ENCODE measurements around the genes HECTD3, ZSWIM5 and P3R3URF.

- CAGE, long polyA plus RNA = no peak
- RRBS = no CpG with 5 or more reads among the region's 10 CpGs
Measured at GRCh38 chr1:44485653-44486391, 80.8 kb downstream of the RNF220 start.

DNA sequence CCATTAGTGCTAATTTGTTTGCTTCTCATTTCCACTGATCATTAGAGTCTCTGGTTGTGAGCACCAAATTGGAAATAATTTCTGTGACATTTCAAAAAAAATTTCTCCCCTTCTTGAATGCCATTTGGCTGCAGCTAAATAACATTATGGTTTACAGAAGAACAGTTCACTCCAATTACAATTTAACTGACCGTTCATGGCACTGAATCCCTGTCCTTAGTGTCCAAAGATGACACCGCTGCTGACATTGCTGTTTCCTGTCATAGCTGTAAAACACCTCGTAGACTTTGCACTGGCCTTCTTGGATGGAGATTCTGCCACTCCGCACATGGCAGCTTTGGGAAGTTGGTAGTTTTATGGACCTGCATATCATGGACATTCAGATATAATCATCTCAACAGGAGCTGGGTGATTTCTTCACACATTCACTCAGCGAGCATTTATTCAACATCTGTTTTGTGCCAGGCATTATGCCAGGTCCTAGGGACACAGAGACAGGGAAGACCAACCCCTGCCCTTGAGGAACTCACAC is 4.9 kb downstream of the ARMH1 start:
- CAGE, long polyA plus RNA = no peak
- RRBS = no CpG with 5 or more reads among the region's 5 CpGs

DNA sequence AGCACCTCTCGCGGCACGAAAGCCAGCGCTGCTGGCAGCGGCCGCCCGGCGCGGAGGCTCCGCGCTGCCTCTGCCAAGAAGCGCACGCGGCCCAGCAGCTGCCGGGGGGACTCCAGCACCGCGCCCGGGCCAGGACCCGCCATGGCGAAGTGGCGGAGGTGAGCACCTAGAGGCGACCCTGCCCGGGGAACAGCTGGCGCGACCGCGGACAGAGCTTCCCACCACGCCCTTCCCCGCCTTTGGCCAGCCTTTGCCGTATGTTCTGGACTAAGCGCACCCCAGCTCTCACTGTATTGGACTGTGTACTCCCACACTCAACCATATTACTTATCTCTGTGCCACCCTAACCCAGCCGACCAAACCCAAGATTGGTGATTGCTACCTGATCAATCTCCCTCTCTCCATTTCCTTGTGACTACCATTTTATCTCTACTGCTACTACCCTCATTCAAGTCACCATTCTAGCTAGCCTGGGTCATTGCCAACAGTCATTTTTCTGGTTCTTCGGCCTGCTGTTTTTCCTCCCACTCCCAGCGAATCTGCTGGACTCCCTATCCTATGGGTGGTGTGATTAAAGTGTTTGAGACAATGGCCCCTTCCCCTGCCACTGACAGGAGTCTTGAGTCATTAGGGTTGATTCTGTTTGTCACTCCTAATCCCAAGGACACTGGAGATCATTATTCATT is at the start of gene HECTD3:
TSS of gene HECTD3 (minus strand) at position 210 of the 686 bp plus-strand sequence.
- CAGE, long polyA plus RNA = no peak
- RRBS = under 1% methylated on average over 19 of the region's 34 CpGs

DNA sequence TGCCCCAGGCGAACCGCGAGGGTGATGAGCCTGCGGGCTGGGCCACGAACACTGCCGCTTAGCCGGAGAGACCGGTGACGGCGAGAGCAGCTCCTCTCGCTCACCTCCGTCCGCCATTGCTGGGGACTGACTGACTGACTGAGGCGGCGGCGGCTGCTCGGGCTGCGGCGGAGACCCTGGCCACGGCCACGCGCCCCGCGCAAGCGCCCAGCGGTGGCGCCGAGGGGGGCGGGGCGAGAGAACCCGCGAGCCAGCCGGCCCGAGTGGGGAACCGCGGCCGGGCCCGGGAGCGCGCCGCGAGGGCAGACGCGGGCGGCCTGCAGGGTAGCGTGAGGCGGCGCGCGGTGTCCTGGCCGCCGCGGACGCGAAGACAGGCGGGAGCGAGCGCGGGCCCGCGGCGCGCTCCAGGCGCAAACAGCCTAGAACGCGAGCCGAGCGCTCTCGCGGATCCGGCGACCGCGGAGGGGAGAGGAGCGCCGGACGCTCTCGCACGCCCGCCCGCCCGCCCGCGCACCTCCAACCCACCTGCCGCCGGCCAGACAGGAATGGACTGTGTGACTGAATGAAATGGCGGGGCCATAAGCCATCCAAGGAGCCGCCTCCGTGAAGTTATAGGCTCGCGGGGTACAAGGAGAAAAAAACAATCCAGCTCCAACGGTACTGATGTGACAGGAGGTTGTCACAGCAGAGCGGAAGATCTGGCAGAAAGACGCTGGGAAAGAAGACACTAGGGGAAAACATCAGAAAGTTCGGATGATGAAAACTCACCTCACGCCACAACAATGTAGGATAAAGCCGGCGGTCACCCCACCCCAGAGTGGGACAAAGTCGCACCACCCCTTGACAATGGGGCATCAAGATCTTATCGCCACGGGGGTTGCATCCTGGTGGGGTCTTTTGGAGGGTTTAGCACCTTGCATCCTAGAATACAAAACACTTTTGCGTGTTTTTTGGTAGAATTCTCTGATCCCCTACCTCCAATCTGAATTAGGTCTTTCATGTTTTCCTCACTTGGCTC is at the start of gene ZSWIM5:
TSS of gene ZSWIM5 (minus strand) at position 372 of the 1,018 bp plus-strand sequence.
- CAGE, long polyA plus RNA = no peak
- RRBS = under 1% methylated on average over 16 of the region's 102 CpGs

DNA sequence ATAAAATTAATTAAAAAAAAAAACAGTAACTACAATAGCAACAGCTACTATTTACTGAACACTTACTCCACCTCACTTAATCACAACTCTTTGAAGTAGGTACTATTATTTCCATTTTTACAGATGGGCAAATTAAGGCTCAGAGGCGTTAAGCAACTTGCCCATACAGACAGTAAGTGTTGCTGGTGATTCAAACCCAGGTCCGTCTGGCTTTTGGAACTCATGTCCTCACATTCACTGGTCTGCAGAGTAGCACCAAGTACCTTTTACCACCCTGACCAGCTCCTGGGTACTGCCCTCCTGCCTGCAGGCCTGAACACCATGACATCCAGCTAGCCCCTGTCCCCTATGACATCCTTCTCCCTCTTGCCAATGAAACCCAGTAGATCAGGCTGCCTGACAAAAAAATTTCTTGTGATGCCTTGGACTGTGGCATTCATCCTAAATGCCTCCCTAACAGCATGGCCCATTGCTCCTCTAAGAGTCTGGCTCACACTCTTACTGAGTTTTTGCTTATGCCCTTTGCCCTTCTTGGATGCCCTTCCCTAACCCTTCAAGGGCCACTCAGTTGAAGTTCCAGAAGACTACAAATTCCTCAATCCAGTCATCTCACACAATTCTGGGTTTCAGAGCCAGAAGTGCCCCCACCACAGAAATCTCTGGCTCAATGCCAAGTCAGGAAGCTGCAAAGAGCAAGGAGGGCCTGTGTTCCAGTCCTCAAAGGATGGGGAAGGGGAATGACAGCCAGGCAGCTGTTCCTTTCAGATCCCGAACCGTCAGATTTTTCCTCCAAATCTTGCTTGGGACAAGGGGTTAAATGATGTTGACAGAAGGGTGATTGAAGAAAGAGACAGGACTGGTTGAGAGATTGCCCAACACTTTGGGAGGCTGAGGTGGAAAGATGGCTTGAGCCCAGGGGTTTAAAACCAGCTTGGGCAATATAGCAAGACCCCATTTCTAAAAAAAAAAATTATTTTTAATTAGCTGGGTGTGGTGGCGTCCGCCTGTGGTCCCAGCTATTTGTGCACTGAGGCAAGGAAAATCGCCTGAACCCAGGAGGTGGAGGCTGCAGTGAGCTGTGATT is 1.0 kb upstream of the HPDL start:
- CAGE, long polyA plus RNA = no peak
- RRBS = no CpG with 5 or more reads among the region's 7 CpGs

DNA sequence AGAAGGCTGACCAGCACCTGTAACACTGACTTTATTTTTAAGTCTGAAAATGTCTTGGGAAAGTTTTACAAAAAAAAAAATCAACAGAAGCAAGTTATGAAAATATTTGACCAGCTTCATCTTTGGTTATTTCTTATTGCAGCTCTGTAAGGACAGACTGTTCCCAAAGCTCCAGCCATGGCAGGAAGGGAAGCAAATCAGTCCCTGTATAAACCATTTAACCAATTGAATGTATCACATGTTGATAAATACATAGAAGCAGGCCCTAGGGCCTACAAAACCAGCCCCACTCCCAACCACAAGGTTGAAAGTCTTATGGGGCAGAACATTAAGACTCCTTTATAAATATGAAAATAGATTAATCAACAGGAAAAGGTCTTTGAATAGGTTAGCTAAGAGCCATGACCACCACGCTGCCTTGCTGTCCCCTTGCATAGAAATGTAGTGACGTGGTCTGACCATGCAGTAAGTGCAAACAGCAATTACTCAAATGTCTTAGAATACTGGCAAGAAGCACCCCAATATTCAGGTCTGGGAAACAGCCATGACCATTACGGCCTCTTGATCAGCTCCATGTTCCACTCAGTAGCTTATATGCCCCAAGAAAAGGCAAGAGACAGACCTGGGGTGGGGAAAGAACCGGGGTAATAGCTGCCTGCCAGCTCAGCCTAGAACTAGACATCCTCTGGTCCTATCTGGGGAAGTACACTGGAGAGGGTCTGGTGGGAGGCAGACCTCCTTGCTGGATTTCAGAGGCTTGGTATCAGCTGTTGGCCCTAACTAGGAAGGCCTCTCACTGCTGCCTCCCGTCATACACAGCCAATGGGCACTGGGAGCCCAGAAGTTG is 4.1 kb downstream of the TOE1 start:
- CAGE, long polyA plus RNA = no peak
- RRBS = no CpG with 5 or more reads among the region's 5 CpGs

DNA sequence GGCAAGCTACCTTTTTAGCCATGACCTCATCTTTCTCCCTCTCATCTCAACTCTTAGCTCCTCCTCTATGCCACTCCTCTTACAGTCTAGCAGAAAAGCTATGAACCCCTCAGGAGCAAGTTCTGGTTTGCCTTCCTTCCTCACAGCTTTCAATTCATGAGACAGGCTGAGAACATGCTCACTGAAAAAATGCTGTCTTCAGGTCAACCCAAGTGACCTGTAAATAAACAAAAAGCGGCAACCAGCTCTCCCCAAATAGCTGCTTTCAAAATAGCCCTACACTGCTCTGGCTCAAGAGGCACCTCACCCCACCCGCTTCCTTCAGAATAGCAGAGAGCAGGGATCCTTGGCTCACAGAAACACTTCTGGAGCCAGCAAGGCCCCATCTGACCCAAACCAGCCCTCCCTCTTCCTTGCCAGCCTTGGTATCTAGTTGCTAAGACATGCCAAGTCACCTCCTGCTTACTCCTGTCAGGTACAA is 8.8 kb downstream of the TOE1 start:
- CAGE, long polyA plus RNA = no peak
- RRBS = no CpG with 5 or more reads among the region's 2 CpGs

DNA sequence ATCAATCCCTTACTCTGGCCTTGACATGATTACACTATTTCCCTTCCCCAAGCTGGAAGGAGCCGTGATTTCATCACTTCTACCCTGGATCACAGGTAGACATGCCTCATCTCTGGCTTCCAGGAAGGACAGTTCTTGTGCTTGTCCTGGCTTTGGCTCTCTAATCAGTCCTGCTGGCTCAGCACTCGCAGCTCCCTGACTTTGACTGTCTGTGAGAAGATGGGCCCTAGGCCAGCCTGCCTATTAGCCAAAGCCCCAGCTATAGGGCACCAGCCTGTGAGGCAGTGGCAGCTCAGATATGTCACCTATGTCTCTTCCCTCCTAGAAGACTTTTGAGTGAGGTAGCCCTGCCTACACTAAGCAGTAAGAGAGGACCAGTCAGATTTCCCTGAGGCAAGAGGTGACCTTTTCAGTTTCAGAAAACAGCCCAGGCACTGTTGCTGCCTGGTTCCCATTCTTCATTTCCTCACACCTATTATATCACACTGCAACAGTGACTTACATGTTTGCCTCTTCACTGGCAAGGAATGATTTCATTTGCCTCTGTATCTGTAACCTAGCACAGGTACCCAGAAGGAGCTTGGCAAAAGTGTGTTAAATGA is 9.3 kb downstream of the TOE1 start:
- CAGE, long polyA plus RNA = no peak
- RRBS = no CpG with 5 or more reads among the region's 2 CpGs

DNA sequence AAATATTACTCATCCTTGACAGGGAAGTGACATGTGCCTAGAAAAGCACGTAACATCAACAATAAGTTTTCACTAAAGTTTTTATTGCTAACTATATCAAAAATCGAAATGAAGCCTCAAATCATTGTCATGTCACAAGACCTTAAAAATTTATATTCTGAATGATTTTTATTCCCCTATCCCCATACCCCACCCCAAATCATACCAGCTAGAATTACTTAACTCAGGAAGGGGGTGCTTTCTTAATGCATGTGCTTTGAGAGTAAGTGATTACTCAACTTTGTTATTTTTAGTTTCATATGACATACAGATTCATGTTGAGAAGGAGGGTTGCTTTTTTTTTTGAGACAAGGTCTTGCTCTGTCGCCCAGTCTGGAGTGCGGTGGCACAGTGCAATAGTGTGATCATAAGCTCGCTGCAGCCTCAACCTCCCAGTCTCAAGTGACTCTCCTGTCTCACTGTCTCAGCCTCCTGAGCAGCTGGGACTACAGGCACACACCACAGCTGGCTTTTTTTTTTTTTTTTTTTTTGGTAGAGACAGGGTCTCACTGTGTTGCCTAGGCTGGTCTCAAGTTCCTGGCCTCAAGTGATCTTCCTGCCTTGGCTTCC is 53.9 kb downstream of the TOE1 start:
- CAGE, long polyA plus RNA = no peak
- RRBS = no CpG with 5 or more reads among the region's 5 CpGs

DNA sequence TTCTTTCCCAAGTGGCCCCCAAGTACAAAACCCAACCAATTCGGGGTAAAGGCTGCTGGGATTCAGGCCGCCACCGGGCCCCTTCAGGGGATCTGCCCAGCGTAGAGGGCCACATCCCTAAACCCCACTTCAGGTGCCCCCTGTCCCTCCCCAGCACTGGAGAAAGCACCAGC is 668 bp downstream of the PRDX1 start:
- CAGE, long polyA plus RNA = no peak
- RRBS = no CpG with 5 or more reads among the region's 4 CpGs

DNA sequence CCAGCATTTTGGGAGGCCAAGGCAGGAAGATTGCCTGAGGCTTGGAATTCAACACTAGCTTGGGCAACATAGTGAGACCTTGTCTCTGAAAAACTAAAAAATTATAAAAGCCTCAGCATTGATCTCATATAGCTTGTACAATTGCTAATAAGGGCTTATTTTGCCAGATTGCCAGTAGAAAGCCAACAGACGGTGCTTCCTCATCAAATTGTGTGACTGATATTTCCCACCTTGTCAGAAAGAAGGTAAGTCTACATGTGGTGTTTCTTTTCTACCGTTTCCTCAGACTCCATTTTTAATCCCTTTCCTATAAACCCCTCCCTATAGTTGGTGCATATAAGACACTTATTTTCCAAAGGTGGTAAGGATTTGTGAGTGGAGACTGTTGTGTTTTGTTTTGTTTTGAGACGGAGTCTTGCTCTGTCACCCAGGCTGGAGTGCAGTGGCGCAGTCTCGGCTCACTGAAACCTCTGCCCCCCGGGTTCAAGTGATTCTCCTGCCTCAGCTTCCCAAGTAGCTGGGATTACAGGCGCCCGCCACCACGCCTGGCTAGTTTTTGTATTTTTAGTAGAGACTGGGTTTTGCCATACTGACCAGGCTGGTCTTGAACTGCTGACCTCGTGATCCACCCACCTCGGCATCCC is 7.3 kb downstream of the CCDC17 start:
- CAGE, long polyA plus RNA = no peak
- RRBS = no CpG with 5 or more reads among the region's 11 CpGs

DNA sequence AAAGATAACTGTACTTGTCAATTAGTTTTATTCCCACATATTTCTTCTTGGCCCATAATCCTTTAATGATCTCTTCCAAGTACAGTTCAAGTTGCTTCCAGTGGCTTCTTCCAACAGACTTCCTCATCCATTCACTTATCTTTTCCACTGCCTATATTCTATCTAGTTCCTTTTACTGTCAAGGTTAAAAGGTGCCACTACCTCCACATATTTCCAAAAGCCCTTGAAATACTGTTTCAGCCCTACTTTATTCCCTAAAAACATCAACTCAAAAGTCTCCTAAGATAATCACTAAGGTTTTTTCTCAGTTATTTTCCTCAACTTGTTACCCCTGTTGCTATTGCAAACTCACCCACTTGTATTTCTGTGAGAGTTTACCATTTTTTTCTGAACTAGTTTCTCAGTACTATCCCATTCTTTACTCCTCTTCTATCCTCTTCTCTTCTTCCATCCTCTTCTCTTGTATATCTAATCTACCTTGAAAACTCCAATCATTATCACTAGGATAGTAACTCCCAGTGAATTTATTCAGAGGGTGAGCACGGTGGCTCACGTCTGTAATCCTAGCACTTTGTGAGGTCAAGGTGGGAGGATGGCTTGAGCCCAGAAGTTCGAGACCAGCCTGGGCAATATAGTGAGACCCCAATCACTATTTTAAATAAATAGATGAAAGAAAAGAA is 14.4 kb upstream of the CCDC17 start:
- CAGE, long polyA plus RNA = no peak
- RRBS = no CpG with 5 or more reads among the region's 3 CpGs

DNA sequence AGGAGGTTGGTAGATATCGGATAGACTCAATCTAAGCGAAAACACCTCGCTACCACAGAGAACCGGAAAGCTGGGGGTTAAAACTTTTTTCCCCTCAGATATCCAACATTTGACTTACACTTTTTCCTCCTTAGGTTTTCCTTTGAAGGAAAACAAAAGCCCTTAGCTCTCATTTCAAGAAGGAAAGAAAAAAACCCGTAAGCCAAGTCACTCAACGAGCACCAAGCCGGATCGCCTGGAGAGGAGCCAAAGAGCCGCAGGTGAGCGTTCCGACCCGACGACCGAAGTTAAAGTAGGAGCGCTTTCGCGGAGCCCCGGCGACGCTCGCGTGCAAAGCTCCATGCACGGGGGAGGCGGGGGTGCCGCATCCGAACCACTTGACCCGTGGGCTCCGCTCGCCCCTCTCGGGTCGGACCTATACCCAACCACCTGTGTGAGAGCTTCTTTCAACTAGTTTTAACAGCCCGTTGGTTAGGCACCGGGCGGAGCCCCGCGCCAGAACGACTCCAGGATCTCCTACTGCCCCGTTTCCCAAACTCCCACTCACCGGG is 393 bp downstream of the GPBP1L1 start:
- CAGE, long polyA plus RNA = no peak
- RRBS = under 1% methylated on average over 15 of the region's 39 CpGs

DNA sequence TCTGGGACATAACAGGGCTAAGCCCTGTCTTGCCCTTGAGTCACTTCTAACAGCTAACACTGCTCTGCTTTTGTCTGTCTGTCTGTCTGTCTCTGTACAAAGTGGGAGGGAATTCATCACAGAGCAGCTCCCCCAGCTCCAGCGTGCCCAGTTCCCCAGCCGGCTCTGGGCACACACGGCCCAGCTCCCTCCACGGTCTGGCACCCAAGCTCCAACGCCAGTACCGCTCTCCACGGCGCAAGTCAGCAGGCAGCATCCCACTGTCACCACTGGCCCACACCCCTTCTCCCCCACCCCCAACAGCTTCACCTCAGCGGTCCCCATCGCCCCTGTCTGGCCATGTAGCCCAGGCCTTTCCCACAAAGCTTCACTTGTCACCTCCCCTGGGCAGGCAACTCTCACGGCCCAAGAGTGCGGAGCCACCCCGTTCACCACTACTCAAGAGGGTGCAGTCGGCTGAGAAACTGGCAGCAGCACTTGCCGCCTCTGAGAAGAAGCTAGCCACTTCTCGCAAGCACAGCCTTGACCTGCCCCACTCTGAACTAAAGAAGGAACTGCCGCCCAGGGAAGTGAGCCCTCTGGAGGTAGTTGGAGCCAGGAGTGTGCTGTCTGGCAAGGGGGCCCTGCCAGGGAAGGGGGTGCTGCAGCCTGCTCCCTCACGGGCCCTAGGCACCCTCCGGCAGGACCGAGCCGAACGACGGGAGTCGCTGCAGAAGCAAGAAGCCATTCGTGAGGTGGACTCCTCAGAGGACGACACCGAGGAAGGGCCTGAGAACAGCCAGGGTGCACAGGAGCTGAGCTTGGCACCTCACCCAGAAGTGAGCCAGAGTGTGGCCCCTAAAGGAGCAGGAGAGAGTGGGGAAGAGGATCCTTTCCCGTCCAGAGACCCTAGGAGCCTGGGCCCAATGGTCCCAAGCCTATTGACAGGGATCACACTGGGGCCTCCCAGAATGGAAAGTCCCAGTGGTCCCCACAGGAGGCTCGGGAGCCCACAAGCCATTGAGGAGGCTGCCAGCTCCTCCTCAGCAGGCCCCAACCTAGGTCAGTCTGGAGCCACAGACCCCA is 97.7 kb downstream of the PIK3R3 start:
- CAGE, long polyA plus RNA = no peak
- RRBS = no CpG with 5 or more reads among the region's 29 CpGs

- CAGE, long polyA plus RNA = no peak
- RRBS = 1% methylated on average over 2 of the region's 4 CpGs
Measured at GRCh38 chr1:46132318-46132430, 255 bp downstream of the PIK3R3 start.

- CAGE, long polyA plus RNA = no peak
- RRBS = under 1% methylated on average over 22 of the region's 58 CpGs
Measured at GRCh38 chr1:46132750-46133541, 517 bp upstream of the PIK3R3 start.

- CAGE, long polyA plus RNA = no peak
- RRBS = no CpG with 5 or more reads among the region's 4 CpGs
Measured at GRCh38 chr1:46133542-46133882, 1.1 kb upstream of the PIK3R3 start.

GRCh38 chr1:46134719-46135401 is 2.4 kb upstream of the PIK3R3 start:
- CAGE, long polyA plus RNA = no peak
- RRBS = no CpG with 5 or more reads among the region's 2 CpGs

DNA sequence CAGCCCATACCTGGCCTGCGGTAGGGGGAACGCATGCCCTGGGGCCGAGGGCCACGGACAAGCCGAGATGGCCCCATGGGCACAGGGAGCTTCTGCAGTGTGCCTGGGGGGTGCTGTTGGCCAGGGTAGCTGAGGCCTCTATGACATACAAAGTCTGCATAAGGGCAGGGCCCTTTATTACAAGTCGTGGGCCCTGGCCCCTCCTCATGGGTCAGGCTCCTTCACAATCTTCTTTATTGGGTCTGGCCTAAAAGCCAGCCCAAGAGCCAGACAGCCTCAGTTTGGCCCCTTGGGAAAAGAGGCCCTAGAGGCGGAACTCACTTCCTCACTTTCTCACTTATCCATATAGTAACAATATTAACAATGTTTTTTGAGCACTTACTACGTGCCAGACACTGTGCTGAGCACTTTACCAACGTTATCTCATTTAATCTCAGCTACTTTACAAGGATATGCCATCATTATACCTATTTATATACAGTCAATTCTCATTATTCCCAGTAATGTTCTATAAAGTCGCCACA is at the start of gene P3R3URF:
TSS of gene P3R3URF (minus strand) at position 94 of the 524 bp plus-strand sequence.
- CAGE, long polyA plus RNA = no peak
- RRBS = no CpG with 5 or more reads among the region's 10 CpGs

- CAGE, long polyA plus RNA = no peak
- RRBS = no CpG with 5 or more reads among the region's 9 CpGs
Measured at GRCh38 chr1:46180203-46180825, 4.0 kb upstream of the P3R3URF start.